A375 (cell line): ENCODE measurements around a stretch of chr15.

DNA sequence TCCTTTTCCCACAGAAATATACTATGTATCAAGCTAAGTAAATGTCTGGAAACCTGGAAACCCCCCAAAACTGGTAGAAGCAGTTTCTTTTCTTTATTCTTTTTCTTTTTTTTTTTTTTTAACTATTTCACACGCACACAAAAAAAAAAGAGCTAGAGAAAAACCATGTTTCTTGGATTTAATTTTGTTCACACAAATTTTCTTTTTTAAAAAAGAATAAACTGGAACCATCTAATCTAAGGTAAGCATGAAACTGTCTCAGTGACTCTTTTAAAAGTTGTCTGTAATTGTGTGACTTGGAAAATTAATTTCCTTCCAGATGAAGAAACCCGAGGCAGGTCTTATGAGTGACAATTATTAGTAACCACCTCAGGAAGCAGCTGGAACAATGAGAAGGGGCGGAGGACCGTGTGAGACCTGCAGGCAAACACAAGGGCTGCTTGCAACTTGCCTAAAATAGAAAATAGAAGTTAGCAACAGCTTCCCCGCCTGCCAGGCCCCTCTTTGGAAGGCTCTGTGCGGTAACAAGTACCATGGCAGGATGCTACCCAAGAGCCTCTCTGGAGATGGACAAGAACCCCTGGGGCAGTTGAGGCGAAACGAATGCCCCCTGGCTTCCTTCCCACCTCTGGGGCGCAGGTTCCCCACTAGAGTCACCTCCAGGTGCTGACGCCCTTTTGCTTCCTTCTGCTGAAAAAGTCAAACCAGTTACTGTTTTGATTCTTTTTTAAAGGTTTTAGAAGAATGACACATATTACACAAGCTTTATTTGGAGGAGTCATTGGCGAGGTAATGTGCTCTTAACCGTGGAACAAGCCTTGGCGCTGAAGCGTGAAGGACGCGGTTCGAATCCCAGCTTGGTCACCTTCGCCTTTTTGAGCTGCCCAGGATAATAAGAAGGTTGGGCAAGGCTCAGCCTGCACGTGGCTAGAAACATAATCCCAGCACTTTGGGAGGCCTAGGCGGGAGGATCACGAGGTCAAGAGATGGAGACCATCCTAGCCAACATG is 47.2 kb upstream of the SYNM start:
- RAMPAGE, long total RNA, result no peak

DNA sequence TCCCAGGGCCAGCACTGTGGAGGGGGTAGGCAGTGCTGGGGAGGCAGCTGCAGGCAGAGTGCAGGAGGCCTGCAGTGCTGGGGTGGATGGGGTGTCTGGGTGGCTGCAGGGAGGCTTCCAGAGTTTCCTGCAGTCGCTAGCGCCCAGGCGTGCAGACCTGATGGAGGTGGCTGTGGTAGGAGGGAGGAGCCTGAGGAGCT is 16.3 kb downstream of the SYNM start:
- RAMPAGE, long total RNA, result no peak

DNA sequence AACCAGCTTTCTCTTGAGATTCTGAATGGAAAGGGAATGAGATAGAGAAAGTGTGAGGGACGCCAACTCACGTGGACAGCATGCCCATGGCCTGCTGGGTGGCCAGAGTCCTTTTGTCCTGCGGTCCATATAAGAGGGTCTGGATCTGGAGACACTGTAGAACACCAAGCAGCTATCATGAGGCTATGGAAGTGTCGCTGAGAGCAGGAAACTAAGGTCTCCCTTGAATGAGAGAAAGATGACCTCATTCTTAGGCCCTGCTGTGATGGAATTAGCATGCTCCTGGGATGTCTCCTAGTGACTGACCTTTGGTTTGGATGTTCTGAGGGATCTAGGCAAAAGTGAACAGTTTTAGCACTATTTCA is 34.3 kb downstream of the SYNM start:
- RAMPAGE, long total RNA, result no peak

DNA sequence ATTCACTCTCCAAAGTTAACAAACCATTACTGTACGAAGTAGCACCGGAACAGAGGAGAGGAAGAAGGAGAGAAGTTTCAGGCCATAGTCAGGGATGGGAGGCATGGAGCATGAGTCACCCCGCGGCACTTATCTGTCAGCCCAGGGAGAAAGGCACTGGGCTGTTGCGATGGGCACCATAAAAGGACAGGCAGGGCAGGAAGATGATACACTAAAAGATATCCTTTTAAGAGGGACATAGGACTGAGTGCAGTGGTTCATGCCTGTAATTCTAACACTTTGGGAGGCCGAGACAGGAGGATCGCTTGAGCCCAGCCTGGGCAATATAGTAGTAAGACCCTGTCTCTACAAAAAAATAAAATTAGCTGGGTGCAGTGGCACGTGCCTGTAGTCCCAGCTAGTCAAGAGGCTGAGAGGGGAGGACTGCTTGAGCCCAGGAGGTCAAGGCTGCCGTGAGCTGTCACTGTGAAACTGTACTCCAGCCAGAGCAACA is 36.9 kb downstream of the TTC23 start:
- RAMPAGE, long total RNA, result no peak

DNA sequence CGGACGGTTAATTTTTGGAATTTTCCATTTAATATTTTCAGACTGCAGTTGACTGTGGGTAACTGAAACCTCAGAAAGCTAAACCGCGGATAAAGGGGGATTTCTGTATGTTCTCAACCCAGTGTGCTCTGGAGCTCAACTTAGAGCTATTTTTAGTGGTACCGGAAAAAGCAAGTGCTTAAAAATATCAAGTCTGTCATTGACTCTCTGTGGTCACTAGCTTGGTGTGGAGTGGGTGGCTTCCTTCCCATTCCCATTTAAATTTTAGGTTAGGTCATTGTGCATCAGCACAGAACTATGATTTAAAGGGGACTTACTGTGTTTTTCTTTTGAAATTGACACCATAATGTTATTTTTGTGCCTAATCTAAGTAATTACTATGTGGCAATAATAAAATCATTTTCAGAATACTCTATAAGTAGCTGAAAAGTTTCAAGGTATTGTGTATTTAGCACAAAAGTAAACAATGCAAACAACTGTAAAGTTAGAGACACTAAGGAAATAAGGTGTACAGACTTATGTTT is 73.1 kb downstream of the LRRC28 start:
- RAMPAGE, long total RNA, result no peak

DNA sequence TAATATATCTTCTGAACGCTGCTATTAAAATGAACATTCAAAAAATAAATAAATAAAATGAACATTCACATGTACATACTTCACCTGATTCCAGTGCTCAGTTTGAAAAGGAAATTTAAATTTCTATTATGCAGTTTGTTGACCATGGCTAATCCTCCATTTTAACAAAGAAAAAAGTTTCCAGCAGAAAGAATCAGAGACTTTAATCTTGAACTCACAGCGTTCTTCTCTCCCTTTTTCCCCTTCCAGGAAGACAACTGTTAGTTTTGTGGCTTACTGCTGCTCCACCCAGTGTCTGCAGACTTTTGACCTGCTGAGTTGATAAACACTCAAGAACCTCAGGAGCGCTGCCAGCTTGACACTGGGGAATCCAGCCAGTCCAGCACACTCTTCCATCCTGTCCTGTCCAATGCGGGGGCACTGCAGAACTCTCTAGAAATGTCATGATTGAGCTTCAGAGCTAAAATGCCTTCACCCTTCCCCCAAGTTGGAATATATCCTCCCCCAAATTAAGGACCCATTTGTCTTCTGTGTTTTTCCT is 134.6 kb downstream of the LRRC28 start:
- RAMPAGE, long total RNA, result no peak

- RAMPAGE, long total RNA, result no peak
Measured at GRCh38 chr15:99437798-99438235, 128.0 kb upstream of the MEF2A start.

DNA sequence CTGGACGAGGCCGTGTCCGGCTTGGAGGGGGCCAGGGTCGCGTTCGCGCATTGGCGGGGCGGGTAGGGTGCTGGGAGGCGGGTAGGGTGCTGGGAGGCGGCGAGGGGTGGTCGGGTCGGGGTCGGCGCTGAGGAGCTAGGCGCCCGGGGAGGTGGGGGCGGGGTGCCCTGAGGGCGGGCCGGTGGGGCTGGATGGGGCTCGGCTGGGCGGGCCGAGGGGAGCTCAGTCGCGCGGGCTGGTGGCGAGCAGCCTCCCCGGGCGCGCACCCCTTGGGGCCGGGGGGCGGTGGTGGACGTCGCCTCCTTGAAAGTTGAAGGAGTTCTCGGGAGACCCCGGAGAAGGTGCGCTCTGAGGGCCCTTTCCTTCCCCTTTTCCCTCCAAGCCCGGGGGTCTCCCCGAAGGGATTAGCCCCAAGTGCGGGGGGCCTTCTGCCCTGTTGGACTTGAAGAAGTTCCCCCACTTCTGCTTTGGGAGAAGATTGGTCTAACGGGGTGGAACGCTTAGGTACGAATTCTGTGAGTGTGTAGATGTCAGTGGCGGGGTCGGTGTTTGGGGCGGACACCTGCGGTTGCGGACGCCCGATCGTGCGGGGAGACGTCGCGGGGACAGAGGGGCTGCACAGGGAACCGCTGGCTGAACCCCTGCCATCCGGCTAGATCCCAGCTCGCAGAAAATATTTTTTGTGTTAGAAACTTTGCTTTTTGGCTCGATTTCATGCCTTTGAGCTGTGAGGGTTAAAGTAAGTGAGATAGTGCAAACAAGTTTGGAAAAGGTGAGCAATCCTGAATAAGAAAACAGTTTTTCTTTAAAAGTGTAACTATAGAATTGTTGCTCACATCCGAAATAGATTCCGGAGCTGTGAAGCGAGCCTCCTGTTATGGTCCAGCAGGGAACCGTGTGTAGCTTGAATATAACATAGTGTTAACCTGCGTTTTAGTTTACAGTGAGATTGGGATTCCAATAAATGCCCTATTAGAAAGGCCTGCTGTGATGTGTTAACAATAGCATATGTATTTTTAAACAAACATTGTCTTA is 792 bp downstream of the MEF2A start:
- RAMPAGE, long total RNA, result no peak

GRCh38 chr15:99592073-99592941 is 26.5 kb downstream of the MEF2A start:
- RAMPAGE, long total RNA, result no peak

DNA sequence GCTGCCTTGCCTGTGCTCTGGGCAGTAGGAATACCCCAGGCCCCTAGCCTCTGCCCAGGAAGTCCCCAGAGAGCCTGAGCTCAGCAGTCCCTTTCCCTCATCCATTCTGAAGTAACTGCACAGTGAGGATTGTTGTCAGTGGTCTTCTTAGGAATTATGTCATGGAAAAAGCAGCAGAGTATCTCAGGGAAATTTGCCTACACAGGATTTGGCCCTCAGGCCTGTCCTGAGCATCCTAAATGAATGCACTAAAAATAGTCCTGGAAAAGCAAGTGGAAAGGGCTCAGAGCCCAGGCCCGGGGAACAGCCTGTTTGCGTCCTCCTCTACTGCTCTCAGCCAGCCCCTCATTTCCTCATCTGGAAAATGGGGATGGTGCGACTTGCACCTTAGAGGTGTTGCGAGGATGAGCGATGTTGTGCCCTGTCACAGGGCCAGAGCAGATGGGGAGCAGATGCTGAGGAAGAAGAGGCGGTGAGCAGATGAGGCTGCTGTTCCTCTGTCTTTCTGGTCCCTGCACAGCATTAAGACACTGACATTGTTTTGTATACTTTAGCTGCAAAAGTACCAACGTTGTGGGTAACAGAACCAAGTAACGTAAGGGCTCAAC is 21.6 kb downstream of the LYSMD4 start:
- RAMPAGE, long total RNA, result no peak

DNA sequence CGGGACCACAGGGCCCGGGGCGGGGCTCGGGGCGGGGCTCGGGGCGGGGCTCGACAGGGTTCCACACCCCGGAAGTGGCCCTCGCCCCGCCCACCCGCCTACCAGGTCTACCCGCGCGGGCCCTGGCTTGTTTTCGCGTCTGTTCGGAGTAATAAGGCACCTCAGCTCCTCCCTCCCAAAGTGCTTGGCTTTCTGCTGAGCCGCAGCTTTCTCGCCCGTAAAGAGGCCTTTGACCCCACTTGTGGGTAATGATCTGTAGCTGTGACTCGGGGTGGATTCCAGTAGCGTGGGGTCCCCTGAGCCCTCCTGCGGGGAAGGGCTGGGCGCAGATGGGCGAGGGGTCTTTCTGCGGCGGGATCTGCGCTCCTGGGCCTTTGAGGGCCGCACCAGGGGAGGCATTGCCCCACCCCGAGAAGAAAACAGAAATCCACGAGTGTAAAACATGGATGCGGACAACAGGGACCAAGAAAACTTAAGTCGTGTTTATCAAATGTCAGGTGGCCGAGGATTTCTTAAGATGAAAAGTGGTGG is 369 bp upstream of the LYSMD4 start:
- RAMPAGE, long total RNA, result no peak

- RAMPAGE, long total RNA, result no peak
Measured at GRCh38 chr15:100114456-100115094, 227.2 kb downstream of the ADAMTS17 start.

DNA sequence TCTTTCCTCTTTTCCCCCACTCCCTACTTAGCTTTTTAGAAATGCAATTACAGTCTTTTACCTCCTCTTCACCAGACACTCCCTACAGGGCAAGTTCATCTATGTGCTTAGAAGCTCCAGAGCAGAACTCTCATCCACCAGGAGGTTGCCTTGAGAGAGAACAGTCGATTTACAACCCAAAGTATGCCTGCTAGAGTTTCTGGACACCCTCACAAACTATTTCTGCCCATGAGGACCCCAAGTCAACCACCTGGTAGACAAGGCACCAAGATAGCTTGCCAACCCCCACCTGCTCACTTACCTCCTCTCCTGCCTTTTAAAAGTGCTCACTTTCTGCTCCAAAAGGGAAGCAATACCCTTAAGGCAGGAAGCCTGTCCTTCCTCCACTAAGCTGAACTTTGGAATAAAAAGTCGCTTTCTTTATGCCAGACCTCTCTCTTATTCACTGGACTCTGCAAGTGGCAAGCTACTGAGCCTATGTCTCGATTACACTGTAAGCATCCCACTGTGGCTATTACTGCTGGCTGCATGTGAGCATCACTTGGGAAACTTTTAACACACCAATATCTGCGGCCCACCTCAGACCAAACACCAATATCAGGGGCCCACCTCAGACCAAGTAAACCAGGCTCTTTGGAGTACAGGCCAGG is 168.4 kb downstream of the ADAMTS17 start:
- RAMPAGE, long total RNA, result no peak

GRCh38 chr15:100345249-100345977 is 3.6 kb upstream of the ADAMTS17 start:
- RAMPAGE, long total RNA, result no peak

DNA sequence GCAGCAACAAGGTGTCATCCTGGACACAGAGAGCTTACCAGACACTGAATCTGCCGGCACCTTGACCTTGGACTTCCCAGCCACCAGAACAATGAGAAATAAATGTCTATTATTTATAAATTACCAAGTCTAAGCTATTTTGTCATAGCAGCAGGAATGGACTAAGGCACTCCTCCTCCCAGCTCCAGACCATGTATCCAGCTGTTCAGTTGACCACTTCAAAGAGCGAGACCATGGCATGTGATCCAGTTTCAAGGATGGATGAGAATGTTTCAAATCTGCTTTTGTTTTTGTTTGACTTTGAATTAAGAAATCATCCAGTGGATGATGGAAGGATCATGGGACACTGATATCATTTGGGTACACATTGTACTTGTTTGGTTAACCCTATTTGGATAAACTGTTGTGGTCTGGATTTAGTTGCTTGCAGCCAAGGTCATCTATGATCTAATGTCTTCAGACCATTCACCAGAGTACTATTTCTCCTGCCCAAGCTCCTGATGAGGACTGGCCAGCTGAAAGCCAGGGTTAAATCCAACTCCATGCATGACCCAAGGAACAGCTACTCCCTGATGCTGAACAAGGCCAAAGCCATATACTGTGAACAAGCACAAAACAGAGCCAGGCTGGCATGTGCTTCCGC is 5.0 kb upstream of the ADAMTS17 start:
- RAMPAGE, long total RNA, result no peak

- RAMPAGE, long total RNA, result no peak
Measured at GRCh38 chr15:100372655-100373162, 30.9 kb upstream of the ADAMTS17 start.

DNA sequence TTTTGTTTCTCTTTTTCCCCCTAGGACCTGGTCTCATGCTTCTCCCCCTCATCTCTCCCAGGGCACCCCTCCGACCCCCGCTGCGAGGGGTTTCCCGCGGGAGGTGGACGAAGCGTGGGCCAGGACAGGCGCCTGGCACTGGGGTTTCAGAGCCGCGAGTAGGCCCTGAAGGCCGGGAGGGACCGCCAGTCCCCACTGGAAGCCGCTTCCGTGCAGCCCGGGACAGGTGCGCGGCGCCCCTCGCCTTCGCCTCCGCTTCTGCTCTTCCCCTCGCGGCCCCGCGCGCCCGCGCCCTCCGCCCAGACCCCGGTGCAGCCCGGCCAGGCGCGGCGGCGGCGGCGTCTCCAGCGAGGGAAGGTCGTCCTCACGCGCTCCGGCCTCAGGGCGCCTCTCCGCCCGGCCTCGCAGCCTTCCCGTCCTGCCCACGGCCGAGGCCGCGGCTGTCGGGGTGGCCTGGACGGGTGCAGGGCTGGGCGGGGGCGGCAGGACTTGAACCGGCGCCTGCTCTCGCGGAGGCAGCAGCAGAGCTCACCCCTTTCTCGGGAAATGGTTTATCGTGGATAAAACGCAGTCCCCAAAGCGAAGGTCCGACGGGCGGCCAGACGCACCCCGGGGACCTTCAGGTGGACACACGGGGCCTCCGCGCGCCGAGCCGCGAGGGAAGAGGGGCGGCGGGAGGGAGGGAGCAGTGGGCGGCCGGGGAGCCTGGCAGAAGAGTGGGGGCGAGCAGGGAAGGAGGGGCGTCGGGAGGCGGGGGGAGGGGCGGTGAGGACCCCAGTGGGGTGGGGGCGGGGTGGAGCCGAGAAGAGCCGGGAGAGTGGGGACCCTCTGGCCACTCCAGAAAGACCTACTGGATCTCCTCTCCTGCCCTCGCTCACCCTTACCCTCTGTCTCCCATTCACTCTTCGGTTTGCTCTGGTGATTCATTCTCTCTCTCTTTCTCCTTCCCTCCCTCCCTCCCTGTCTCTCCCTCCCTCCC is 31.7 kb upstream of the ADAMTS17 start:
- RAMPAGE, long total RNA, result no peak

DNA sequence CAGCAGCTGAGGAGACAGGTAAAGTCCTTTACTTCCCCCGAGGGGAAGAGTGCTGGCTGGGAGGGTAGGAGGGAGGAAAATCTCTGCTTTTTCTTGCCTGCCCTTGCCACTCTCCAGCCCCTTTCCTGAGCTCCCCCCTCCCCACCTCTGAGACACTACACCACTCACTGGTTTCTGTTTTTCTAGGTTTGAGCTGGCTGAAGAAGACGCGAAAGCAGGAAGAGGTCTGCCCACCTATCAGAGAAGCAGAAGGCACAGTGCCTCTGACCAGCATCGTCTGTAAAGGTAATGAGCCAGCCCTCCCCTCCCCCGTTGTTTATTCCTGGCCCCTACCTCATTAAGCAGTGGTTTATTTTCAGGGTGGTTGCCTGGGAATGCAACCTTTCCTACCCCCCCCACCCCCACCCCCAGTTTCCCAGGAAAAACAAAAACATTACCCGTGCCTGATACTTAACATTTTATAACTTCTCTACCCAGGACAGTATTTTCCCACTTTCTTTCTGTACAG is 694 bp downstream of the ASB7 start:
- RAMPAGE, long total RNA, result no peak

- RAMPAGE, long total RNA, result no peak
Measured at GRCh38 chr15:100687165-100687910, 84.9 kb downstream of the ASB7 start.

DNA sequence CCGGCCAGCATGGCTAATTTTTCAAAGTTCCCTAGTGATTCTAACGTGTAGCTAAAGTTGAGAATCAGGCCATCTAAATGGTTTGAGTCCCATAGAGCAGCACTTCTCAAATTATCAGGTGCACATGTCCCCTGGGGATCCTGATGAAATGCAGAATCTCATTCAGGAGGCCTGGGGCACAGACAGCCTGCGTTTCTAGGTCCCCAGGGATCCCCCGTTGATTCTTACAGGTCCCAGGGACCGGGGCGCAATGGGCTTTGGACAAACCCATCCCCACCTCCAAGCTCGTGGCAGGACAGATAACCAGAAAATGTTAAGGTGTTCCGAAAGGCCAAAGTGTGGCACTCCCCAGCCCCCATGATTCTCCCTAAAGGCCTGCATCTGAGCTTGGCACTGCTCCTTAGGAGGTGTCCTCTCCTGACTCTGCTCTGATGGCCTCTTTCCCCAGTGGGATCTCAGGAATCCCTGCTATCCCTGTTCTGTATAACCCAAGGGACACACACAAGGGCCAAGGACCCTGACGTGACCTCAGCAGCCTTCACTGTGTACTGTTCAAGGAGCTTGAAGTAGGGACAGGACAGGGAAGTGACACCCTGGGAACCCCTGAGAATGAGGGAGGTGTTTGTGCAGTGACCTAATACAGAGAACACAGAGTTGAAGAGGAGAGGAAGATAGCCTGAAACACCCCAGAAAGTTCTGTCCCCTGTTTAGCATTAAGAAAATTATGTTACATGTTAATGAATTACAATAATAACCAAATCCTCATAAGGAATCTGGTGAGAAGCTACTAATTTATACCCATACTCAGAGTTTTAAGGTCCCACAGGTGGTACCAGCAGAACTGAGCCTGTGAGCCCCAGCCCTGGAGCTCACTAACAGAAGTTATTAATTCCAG is 8.1 kb downstream of the LRRK1 start:
- RAMPAGE, long total RNA, result no peak